Fibroblast of villous mesenchyme (primary cell): ENCODE data around the genes COG8, CYB5B and NQO1.

DNA sequence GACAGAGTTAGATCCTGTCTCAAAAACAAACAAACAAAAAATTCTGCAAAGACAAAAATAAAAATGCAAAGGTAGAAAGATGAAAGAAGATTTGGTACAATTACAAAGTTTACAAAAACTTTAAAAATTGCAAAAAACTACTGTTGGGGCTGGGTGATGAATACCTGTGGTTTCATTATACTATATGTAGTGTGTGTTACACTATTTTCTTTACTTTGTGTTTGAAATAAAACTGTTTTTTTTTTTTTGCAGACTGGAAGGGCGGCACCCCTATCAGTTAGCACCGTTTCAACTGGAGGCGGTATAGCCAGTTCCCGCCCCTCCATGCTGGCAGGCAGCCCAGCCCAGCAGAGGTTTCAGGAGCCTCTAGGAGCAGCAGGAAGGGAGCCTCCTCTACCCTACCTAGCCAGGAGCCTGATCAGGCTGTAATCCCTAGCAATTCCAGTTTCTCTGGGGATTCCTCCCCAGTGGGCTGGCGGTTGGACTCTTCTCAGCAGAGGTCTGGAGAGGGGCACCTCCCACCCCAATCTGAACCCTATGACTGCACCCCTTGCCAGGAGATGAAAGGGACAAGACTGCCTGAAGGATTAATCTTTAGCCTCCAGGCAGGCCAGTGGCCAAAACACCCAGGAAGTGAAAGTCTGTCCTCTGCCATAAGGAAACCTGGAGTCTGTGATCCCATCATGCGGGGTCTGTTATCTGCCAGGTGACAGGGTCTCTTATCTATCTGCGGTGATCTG lies 5.1 kb upstream of the CDH1 start:
- CAGE, long polyA plus RNA, result no peak

DNA sequence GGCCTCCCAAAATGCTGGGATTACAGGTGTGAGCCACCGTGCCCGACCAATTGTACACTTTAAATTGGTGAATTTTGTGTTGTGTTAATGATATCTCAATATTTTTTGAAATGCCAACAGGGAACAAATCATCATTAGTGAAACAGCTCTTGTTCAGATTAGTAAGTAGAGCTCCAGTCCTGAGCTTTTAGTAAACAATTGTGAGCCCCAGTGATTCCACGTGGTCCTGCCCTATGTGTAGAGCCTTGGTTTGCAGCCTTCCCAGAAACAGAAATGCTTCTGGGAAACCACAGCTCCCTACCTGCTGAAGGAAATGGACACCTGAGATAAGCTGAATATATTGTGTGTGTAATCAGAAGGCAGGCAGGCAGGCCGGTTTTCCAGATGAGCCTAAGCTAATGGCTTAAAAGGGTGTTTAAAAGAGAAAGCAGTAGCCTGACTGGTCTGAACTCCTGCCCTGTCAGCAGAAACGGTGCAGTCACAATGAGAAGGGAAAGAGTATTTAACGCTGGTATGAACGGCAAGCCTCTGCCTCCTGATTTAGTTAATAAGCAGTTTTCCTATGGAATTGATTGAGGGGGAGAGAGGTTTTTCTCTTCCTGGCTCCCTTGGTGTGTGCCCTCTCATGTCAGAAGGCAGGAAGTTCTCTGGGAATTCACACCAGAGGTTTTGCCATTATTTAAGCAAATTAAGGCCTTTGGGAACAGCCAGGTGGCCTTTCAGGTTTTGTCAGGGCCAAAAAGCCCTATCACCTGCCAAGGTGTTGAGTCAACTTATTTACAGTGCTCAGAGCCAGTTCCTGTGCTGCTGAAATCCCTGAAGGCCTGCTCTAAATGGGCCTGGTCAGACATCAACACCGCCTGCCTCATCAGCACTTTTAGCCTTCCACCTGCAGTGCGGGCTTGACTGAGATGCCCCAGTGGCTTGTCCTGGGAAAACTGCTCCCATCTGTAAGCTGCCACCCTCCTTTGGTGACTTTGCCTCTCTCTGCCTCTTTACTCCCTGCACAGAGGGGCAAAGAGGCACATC lies 41.5 kb downstream of the CDH1 start:
- CAGE, long polyA plus RNA, result no peak

GRCh38 chr16:68821737-68822312 lies 21.5 kb upstream of the TANGO6 start:
- CAGE, long polyA plus RNA, result no peak

- CAGE, long polyA plus RNA, result no peak
Measured at GRCh38 chr16:68985746-68986436, 119.6 kb upstream of the HAS3 start.

DNA sequence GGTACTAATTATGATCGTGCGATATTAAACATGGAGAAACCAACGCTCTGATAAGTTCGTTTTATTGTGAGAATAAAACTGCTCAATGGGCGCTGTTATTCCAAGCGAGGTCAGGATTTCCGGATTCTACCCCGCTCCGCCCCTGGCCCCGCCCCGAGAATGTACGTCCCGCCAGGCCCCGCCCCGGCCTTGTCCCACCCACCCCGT lies 280 bp upstream of the VPS4A start:
- CAGE, long polyA plus RNA, result no peak

- CAGE, long polyA plus RNA, result no peak
Measured at GRCh38 chr16:69324050-69325230, 5.9 kb downstream of the PDF start.

DNA sequence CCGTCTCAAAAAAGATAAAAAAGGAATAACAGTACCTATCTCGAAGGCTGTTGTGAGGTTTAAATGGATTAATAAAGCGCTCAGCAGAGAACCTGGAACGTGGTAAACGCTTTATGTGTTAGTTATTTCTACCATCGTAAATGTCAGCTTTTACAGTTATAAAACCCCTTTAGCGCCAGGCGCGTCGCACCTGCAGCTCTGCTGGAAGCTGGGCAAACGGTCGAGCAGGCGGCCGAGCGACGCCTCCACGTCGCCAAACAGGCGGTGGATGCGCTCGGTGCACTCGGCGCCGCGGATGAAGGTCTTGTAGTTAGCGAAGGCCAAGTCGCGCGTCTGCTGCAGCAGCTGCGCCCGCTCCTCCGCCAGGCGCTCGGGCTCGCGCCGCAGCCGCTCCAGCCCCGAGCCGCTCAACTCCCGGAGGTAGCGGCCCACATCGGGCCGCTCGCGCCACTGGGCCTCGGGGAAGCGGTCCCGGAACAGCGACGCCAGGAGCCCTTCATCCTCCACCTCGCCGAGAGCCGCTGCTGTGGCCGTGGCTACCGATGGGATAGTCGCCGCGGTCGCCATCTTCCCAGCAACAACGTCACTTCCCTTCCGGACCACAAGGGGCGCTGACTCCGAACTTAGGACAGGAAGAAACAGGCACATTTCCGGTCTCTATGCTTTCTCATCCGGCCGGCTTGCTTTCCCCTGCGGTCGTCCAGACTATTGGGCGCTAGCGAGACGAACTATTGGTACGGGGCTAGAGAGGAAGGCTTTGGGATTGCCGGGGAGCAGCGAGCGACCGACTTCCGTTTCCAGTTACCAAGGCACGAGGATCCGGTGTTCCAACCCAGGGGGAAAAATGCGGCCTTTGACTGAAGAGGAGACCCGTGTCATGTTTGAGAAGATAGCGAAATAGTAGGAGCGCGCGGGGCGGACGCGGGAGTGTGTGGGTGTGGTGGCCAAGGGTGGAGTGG lies at the start of gene COG8:
Gene COG8 (minus strand): TSS at position 579 of the 959 bp plus-strand sequence.
- CAGE, long polyA plus RNA, result start-site peak on the minus strand centred at position 577 of the sequence, 30 bp wide, 501 and 86 reads in 2 replicates; start-site peak on the plus strand centred at position 753 of the sequence, 166 bp wide, 1,913 and 1,613 reads in 2 replicates

GRCh38 chr16:69366704-69367495 lies 15.3 kb upstream of the TMED6 start:
- CAGE, long polyA plus RNA, result no peak

- CAGE, long polyA plus RNA, result no peak
Measured at GRCh38 chr16:69370406-69370928, 15.3 kb downstream of the TERF2 start.

- CAGE, long polyA plus RNA, result no peak
Measured at GRCh38 chr16:69424002-69425122, at the start of gene CYB5B. CYB5B (plus strand) TSS chr16:69424619.

DNA sequence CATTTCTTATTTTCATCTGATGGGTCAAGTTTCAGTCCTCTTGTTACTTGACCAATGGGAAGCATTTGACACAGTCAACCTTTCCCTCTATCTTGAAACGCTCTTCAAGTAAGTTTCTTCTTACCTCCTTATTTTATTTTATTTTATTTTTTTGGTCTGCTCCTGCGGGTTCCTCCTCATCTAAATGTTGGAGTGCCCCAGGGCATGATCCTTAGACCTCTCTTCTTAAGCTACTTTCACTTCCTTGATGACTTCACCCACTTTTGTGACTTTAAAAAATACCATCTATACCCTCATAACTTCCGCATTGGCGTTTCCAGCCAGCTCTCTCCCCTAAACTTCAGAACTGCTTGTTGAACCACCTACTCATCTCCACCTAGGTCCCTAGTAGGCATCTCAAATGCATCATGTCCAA lies 51.5 kb upstream of the NFAT5 start:
- CAGE, long polyA plus RNA, result no peak

- CAGE, long polyA plus RNA, result no peak
Measured at GRCh38 chr16:69609438-69610450, 44.0 kb downstream of the NFAT5 start.

DNA sequence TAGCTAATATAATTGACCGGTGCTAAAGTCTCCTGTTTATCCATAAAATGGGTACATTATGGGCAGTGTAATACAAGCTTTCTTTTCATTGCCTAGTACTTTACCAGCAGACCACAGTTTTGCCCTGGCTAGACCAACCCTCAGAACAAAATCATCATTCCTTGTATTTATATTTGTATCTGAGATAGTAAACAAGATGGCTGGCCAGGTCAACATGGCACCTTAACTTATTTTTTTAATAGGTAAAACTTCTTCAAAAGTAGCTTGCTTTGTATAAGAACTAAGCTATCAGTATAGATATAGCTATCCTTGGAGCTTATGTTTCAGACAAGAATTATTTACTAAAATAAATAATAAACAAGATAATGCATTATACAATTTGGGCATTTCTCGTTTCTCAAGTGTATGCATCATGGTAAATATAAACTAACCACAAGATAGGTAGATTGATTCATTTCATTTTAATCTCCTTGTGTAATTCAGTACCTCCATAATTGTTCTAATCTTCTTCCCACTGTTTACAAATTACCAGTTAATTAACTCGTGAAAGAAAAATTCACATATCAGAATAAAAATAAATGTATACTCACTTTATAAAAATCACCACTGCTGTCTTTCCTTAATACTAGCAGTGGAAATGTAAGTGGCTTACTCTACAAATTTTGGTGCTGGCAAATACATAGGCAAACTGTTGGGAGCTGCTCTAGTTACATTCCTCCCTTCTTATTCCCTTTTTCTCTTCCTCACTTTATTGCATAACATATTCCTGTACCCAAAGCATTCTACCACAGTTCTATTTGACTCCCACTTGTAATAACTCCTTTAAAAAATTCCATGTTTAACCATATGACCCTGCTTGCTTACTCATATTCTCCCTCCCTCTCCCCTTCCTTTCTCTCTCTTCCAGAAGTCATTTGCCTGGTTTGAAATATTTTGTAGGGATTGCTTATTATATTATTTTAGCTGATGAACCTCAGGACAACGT lies 23.0 kb downstream of the NQO1 start:
- CAGE, long polyA plus RNA, result no peak

GRCh38 chr16:69726055-69727204 lies at the start of gene NQO1:
NQO1 (minus strand) TSS chr16:69726560.
- CAGE, long polyA plus RNA, result start-site peak on the minus strand at chr16:69726552-69726562, 9,564 and 4,885 reads in 2 replicates

DNA sequence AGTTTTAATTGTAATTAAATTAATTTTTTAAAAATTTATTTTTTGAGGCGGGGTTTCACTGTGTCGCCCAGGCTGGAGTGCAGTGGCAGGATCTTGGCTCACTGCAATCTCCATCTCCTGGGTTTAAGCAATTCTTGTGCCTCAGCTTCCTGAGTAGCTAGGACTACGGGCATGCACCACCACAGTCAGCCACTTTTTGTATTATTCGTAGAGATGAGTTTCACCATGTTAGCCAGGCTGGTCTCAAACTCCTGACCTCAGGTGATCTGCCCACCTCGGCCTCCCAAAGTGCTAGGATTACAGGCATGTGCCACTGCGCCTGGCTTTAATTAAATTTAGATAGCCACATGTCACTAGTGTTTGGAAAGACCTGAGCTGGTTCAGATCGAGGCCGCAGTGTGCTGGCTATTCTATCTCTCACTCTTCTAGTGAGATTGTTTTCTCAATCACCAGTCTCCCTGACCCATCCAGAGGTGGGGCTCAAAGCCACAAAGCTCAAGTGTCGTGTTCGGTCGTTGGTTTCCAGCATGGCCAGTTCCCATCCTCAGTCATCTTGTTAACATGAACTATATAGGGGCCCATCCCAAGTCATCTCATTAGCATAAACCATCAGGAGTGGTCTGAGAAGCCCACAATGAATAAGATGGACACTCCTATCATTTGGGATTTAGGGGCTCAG lies 2.1 kb upstream of the NQO1 start:
- CAGE, long polyA plus RNA, result no peak

- CAGE, long polyA plus RNA, result no peak
Measured at GRCh38 chr16:69890419-69890894, 60.7 kb upstream of the CLEC18A start.

DNA sequence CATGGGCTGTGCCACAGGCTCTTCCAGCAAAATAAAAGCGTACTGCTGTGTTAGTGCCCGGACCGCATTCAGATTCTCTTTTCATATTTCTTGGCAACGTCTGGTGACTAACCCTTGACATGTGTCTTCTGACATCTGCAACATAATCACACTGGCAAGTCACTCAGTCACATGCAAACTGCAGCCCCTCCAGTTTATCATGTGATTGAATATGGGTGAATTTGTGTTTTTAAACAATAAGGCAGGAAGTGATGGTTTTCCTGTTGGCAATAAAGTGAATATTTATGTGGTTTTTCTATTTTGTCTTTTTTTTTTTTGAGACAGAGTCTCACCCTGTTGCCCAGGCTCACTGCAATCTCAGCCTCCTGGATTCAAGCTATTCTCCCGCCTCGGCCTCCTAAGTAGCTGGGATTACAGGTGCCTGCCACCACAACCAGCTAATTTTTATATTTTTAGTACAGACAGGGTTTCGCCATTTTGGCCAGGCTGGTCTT lies 75.2 kb downstream of the CLEC18A start:
- CAGE, long polyA plus RNA, result no peak

DNA sequence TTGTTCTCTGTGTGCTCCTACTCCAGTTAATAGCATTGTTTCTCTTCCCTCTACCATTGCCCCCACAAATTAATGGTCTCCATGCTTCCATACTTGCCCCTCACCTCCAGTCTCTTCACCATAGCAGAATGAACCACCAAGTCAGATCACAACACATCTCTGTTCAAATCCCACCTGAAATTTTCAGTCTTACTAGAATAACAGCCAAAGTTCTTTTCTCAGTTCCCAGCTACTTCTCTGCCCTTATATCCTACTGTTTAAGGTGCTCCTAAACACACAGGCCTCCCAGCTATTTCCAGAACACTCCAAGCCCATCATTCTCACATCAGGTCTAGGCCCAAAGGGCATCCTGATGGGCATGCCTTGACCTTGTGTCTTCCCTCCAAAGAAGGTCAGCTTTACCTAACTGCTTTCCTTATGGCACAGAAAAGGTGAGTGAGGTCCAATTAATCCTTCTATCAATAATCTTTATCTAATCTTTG lies 26.0 kb downstream of the EXOSC6 start:
- CAGE, long polyA plus RNA, result no peak

- CAGE, long polyA plus RNA, result no peak
Measured at GRCh38 chr16:70436678-70437484, 2.0 kb downstream of the ST3GAL2 start.

GRCh38 chr16:70522554-70522777 lies 888 bp downstream of the COG4 start:
- CAGE, long polyA plus RNA, result no peak